SK-MEL-5 (cell line): ENCODE data around the gene OR2T1.

DNA sequence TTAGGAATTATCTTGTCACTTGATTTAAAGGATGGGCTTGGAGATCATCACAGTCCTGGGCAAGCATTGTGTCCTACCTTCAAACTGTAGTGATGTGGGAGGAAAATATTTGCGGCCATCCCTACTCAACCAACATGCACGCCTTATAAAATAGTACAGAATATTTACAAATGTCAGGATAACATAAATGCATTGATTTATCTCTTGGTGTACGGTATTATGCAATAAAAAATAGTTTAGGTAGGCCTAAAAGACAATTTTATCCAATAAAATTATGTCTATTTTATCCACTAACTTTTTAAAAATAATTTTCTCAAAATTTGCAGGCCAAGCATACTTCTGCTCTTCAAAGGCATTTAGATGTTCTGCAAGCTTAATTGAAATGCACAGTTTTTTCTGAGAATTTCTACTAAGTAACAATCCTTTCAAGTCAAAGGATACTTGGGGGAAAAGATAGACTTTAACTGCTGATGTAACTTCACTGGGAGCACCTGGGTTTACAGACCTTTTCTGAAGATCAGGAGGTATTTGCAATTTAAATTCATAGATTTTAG is at the start of gene OR2T1:
Gene OR2T1, plus strand, starts transcription at position 327 of the 554 bp plus-strand sequence.
RAMPAGE:
- cytosol, long total RNA: no peak
- long total RNA: no peak
- nucleus, long total RNA: no peak

DNA sequence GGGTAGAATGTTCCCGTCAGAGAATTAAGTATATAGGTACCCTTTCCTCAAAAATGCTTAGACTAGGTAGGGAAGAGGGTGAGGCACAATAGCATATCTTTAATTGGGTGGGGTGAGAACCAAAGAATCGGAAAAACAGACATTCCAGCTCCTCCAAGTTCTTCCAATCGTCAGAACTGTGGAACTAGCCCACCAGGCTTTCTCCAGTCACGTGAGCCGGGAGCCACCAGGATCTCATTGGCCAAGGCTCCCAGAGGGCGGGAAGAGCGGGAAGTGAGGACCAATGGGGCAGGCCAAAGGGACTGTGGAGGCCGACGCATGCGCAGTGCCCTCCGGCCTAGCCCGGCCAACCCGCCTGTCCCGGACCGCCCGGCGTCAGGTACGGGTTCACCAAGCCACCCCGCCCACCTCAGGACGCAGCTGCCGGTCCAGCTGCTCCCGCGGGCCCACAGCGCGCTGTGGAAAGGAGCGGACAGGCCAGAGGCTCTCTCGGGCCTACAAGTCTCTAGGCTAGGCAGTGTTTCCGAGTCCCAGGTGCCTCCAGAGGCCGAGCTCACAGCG is 36.2 kb upstream of the OR2T27 start:
RAMPAGE:
- cytosol, long total RNA: no peak
- long total RNA: no peak
- nucleus, long total RNA: no peak